OVCAR3 (cell line): ENCODE measurements around the genes IVD, C15orf62 and OIP5.

DNA sequence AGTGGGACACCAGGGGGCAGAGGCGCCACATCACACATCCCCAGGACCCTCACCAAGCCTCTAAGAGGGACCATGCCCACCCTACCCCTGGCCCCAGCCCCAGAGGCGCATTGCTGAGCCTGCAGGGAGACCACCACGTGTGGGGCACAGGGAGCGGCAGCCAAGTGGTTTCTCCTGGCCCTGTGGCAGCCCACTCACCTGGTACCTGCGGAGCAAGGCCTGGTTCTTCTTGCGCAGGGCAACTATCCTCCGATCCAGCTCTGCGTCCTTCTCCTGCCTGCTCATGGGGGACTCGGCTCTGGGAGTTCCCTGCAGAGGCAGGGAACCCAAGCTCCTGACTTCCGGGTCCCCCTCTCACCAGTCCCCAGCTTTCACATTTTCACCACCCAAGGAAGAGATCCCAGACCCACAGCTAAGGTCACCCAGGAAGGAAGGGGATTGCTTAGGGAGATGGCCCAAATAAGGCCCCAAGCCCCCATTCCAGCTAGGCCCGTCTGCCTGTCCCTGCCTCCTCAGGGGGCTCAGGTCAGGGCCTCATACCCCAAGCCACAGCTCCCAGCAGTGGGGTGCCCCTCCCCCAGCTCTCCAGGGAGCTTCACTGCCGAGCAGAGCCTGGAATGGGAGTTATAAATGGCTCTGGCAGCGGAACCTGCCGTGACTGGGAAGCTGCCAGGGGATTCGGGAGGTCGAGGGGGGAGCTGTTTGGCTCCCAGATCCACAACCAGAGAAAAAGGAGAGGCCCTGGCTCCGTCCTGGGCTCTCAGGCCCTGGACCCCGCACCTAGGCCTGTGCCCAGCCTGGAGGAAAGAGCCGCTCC, 824 bp downstream of the CCDC9B start:
- RRBS: no CpG with 5 or more reads among the region's 19 CpGs

- RRBS: no CpG with 5 or more reads among the region's 14 CpGs
These were observed 2.8 kb upstream of the CCDC9B start for GRCh38 chr15:40343368-40344073.

- RRBS: no CpG with 5 or more reads among the region's 8 CpGs
These were observed 2.9 kb upstream of the PHGR1 start for GRCh38 chr15:40347826-40348435.

DNA sequence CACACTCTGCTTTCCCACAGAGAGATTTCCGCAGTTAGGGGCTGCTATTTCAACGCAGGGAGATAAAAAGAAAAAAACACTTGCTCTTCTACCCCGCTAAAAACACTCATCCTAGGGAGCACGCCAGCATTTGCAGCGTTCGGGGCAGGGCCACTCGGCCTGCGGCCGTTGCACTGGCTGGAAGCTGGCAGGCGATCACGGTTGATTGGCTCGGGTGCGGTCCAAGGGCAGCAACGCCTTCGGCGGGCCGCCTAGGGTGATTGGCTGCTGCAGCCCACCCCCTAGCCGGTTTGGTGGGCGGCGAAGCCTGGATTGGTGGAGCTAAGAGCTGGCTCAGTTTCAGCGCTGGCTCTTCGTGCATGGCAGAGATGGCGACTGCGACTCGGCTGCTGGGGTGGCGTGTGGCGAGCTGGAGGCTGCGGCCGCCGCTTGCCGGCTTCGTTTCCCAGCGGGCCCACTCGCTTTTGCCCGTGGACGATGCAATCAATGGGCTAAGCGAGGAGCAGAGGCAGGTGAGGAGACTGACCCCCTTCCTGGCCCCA, at the start of gene IVD:
Gene IVD, plus strand, starts transcription at position 336 of the 542 bp plus-strand sequence.
- RRBS: no CpG with 5 or more reads among the region's 37 CpGs

DNA sequence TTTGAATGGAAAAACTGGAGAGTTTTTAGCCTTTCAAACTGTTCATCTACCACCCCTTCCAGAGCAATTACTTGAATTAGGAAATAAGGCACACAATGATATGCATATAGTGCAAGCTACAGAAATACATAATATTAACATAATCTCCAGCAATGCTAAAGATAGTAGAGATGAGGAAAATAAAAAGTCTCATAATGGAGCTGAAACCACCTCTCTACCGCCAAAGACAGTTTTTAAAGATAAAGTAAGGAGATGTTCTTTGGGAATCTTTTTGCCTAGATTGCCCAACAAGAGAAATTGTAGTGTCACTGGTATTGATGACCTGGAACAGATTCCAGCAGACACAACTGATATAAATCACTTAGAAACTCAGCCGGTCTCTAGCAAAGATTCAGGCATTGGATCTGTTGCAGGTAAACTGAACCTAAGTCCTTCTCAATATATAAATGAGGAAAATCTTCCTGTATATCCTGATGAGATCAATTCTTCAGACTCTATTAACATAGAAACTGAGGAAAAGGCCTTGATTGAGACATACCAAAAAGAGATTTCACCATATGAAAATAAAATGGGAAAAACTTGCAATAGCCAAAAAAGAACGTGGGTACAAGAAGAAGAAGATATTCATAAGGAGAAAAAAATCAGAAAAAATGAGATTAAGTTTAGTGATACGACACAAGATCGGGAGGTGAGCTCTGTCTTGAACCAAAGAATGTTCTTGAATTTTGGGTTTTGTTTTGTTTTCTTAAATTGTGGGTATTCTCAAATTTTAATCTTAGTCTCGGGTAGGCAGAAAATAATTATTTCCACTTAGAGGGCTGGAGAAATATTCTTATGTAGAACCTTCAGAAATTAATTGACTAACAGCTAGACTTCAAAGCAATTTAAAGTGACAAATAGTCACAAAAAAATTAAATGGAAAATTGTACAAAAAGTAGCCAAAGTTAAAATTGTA, 31.2 kb downstream of the KNL1 start:
- RRBS: no CpG with 5 or more reads among the region's 6 CpGs

GRCh38 chr15:40769800-40770925, at the start of gene C15orf62:
Gene C15orf62, plus strand, starts transcription at chr15:40769980.
- RRBS: 85% methylated on average over 5 of the region's 34 CpGs

DNA sequence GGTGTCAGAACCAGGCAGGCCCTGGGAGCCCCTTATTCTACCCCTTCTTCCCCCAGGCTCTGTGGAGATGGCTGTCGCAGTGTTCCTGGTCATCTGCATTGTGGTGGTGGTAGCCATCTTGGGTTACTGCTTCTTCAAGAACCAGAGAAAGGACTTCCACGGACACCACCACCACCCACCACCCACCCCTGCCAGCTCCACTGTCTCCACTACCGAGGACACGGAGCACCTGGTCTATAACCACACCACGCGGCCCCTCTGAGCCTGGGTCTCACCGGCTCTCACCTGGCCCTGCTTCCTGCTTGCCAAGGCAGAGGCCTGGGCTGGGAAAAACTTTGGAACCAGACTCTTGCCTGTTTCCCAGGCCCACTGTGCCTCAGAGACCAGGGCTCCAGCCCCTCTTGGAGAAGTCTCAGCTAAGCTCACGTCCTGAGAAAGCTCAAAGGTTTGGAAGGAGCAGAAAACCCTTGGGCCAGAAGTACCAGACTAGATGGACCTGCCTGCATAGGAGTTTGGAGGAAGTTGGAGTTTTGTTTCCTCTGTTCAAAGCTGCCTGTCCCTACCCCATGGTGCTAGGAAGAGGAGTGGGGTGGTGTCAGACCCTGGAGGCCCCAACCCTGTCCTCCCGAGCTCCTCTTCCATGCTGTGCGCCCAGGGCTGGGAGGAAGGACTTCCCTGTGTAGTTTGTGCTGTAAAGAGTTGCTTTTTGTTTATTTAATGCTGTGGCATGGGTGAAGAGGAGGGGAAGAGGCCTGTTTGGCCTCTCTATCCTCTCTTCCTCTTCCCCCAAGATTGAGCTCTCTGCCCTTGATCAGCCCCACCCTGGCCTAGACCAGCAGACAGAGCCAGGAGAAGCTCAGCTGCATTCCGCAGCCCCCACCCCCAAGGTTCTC, 13.1 kb downstream of the SPINT1 start:
- RRBS: no CpG with 5 or more reads among the region's 11 CpGs

DNA sequence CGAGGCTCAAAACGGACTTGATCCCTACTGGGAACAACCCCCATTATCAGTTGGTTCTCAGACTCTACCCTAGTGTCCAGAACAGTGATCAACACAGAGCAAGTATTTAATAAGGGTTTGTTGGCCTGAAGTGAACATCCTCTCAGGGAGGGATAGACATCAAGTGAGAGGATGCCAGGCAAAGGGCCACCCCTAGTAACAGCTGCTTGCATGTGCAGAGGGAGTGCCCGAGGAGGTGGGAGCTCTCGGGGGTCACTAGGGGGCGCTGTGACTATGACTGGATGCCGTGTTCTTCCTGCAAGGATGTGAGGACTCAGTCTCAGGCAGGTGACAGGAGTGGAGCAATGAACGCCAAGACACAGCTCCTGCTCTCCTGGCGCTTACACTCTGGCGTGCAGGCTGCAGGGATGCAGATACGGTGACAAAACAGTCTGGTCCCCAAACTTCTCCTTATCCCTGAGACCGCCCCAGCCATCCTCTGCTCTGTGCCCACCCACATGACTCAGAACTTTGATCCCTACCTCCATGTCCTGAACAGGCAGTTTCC, 14.9 kb downstream of the RHOV start:
- RRBS: no CpG with 5 or more reads among the region's 11 CpGs

GRCh38 chr15:40949550-40950332, 3.5 kb upstream of the CHAC1 start:
- RRBS: no CpG with 5 or more reads among the region's 7 CpGs

- RRBS: 30% methylated on average over 14 of the region's 65 CpGs
These were observed 675 bp upstream of the CHAC1 start for GRCh38 chr15:40952242-40953349.

DNA sequence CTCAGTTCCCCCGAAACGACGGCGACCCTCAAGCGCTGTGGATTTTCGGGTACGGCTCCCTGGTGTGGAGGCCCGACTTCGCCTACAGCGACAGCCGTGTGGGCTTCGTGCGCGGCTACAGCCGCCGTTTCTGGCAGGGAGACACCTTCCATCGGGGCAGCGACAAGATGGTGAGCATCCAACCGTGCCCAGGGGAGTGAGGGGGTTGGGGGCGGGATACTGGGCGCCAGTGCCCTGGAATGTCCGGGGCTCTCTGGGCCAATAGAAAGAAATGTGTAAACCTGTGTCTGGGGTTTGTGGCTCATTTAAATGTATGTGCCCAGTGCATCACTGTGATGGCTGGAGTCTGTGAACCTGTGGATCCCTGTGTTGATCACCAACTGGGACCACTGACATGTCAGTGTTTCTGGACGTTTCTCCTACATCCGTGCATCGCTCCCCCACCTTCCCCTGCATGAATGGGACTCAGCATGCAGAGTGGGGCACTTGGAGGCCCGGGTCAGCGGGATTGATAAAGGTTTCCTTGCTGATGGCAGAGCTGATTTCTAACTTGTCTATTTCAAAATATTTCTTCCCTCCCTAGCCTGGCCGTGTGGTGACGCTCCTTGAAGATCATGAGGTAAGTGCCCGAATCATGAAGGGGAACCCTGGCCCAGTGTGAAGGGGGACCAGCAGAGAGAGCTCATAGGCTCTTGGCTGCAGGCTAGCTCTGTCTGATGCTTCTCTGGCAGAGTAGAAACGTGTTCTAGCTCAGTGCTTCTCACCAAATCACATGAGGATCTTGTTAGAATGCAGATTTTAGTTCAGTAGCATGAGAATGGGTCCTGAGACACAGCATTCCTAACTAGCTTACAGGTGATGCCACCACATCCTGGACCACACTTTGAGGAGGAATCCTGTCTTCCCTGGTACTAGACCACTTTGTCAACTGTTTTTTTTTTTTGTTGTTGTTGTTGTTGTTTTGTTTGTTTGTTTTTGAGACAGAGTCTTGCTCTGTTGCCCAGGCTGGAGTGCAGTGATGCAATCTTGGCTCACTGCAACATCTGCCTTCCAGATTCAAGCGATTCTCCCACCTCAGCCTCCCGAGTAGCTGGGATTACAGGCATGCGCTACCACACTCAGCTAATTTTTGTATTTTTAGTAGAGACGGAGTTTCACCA, 754 bp downstream of the CHAC1 start:
- RRBS: no CpG with 5 or more reads among the region's 35 CpGs

GRCh38 chr15:40955106-40955445, 1.8 kb downstream of the CHAC1 start:
- RRBS: no CpG with 5 or more reads among the region's 6 CpGs

DNA sequence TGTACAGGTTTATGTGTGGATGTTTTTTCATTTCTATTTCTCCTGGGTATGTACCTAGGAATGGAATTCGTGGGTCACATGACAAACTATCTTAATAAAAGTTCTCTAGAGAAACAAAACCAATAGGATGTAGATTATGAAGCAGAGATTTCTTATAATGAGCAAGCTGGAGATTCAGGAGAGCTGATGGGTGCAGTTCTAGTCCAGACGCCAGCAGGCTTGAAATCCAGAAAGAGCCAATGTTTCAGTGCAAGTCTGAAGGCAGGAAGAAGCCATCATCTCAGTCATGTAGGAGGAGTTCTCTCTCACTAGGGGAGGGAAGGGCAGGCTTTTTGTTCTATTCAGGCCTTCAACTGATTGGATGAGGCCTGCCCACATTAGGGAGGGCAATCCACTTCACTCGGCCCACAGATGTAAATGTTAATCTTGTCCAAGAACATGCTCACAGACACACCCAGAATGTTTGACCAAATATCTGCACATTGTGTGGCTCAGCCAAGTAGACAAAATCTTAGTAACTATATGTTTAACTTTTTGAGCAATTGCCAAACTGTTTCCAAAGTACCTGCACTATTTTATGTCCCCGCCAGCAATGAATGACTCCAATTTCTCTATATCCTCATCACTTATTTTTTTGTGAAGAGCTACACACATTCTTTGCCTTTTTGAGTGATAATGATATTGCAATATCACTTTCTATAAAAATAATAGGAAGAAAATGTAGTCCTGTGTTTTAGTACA, 19.0 kb downstream of the CHAC1 start:
- RRBS: no CpG with 5 or more reads among the region's 4 CpGs

DNA sequence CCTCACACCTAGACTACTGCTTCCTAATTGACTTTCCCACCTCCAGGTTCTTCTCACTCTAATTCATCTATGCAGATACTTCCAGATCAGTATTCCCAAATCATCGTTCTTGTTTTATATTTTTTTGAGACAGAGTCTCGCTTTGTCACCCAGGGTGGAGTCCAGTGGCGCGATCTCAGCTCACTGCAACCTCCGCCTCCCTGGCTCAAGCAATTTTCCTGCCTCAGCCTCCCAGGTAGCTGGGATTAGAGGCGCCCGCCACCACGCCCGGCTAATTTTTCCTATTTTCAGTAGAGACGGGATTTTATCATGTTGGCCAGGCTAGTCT, 12.8 kb downstream of the INO80 start:
- RRBS: no CpG with 5 or more reads among the region's 10 CpGs

DNA sequence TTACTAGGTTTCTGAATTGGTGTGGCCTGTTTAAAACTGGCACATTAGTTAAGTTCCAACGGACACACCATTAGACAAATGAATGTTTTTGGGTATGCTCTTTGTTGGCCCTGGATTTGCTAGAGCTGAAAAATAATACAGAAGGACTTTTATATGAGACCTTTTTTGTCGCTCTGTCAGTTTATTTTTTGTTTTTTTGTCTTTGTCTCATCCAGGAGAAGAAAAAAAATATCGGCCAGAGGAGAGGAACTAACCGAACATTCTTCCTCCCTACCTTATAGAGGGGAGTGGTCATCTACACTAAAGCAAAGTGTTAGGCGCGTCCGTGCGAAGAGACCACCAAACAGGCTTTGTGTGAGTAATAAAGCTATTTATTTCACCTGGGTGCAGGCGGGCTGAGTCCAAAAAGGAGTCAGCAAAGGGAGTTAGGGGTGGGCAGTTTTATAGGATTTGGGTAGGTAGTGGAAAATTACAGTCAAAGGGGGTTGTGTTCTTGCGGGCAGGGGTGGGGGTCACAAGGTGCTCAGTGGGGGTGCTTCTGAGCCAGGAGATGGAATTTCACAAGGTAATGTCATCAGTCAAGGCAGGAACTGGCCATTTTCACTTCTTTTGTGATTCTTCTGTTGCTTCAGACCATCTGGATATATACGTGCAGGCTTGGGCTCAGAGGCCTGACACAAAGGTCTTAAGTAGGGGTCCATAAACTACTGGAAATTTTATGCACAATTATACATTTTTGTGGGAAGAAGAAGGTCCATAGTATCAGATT, 47.2 kb downstream of the OIP5 start:
- RRBS: no CpG with 5 or more reads among the region's 11 CpGs

GRCh38 chr15:41332197-41333058, at the start of gene OIP5:
Gene OIP5, minus strand, starts transcription at chr15:41332591.
- RRBS: 4% methylated on average over 18 of the region's 67 CpGs

DNA sequence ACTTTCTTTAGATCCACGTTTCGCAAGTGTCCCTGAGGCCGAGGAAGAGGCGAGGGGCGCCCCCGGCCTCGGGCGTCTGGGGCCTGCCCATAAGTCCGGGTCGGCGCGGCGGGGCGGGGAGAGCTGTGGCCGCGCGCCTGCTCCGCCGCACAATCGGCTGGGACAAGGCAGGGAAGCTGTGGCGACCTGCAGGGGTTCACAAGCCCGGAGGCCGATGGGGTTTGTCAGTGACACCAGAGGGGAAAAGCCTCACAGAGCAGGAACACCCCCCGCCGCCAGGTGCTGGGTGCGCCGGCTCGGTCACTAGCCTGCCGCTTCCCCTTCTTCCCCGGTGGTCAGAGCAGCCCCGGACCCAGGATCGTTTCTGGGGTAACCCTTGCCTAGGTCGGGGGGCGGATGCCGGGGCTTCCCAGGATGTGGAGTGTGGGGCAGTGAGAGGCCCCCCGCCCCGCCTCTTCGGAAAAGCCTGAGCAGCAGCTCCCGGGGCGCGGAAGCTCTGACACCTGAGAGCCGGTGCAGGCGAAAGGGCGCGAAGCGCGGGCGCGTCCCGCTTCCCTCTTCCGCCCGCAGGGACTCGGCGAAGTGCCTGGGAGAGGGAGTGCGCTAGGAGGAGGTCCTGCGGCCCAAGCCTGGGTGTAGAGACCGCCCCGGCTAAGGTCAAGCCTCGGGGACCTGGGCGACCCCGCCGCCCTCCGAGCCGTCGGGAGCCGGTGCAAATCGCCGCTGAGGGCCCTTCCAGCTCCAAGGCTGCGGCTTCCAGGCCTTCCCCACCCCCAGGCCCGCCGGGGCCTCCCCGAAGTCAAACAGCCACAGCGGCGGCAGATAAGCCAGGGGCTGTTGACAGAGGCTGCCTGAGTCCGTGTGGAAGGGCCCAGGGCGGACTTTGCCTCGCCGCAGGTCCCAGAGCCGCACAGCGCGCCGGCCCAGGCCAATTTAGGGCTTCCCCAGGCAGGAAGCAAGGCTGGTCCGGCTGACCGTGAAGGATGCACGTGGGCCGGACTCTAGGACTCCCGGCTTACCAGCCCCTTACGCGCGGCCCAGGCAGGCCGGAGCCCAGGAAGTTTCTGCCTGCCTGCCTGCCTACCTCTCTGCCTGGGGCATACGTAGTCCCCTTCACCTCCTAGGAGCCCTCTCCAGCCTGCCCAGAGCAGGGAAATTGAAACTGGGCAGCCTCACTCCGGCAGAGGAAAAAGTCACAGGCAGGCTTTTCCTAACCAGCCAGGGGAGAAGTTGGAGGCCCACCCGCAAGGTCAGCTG, 2.0 kb downstream of the ITPKA start:
- RRBS: 96% methylated on average over 38 of the region's 94 CpGs

GRCh38 chr15:41766992-41768031, 7.0 kb upstream of the MAPKBP1 start:
- RRBS: no CpG with 5 or more reads among the region's 4 CpGs

DNA sequence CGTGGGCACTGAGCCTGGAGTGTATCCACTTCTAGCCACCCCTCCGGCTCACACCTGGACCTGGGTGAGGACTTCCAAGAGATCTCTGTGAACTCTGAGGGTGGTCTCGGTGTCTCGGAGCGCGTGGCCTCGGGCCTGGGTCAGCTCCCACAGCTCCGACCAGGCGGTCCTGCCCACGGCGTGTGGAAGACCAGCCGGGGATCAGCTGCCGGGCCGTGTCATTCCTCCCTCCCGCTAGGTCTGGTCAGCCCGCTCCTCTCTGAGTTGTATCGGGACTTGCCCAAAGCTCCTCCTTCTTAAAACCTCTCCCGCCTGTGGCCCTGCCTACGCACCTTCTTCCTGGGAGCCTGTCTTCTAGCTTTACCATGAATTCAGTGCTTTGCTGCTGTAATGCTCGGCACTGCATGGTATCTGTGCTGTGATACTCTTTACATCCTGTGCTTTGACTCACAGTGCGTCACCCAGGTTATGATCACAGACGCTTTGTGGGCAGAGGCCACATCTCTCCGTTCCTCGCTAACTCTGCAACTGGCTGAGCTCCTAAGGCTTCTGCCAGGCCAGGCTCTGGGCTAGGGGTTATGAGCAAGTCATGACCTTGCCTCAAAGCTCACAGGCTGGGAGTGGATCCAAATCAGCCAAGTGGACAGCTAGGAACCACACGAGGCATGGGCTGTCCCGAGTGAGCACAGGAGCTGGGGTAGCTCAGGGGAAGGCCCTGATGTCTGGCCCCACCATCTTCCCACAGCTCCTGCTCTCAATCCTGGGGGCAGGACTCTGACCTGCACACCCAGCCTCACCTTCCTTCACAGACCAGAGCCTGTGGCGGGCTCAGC, 23.2 kb downstream of the SPTBN5 start:
- RRBS: no CpG with 5 or more reads among the region's 27 CpGs

DNA sequence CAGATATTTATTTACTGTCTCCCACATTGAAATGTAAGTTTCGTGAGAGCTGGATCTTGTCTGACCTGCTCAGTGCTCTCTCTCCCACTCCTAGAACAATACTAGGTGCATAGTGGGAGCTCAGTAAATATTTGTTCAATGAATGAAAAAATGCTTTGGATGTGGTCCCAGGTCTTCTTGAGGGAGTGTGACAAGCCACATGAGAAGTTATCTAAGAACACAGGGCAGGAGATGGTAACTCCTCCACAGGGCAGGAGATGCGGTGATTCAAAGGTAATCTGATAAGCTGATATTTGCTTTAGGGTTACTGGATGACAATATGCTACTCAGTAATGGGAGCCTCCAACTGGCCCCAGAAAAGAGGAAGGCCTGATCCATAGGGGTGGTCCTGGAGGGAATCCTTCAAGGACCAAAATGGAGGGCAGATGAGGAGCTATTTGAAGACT, 25.8 kb upstream of the PLA2G4E start:
- RRBS: no CpG with 5 or more reads among the region's 2 CpGs